PFSK-1 (cell line): ENCODE measurements around the genes PHEX, APOO and POLA1.

- RRBS: no CpG with 5 or more reads among the region's 6 CpGs
Observed at GRCh38 chrX:20252076-20252972, 14.4 kb downstream of the RPS6KA3 start.

DNA sequence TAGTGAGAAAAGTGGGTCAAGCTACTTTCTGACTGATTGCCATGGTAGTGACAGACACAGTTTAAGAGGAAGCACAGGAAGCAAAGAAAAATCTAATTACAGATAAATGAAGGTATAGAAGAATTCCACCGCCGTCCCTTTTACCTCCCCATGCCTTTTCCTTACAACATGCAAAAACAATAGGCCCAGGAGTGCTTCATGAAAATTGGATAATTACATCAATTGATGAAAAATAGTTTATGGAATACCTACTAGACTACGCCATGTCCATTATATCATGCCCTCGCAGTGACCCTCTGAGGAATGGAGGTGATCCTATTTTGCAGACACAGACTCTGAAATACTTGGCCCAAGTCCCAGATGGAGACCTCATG, 15.8 kb downstream of the SMPX start:
- RRBS: no CpG with 5 or more reads among the region's 4 CpGs

DNA sequence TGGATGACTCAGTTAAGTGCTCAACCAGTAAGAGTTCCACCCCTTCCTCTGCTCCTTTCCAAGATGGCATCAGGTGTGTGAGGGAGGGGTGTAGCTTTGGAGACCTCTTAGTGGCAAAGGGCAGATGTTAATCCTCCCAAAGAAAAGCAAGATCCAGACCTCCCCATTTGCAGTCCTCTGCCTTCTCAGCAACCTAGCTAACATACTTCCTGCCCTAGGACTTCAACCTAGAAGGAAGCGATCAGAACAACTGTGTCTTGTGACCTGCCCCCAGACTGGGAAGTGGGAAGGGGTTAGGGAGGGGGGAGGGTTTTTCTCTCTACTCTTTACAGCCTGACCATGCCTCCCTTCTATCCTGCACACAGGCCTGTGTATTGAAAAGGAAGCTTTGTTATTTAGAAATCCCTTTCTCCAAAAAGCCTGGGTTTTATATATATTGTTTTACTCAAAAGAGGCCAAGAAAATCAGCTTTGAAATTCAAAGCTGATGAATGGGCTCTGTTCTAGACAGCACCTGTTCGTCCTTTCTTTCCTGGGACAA, 35.3 kb upstream of the SMS start:
- RRBS: no CpG with 5 or more reads among the region's 2 CpGs

DNA sequence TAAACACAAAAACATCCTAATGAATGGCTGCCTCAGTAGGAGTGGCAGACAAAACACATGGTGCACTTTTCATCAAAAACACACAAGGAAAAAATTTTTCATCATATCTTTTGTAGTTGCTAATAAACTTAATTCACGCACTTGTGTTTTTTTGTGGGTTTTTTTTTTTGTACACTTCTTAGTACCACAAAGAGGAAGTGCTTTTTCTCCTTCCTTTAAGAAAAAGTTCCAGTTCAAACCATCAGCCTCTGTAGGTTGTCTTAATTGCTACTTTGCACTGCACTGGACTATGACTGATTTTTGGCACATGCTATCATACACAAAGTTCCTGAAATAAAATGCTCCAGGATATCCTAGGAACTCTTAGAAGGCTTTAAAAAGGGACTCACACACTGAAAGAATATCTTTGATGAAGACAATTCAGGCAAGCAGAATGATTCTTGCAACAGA, at the start of gene PHEX:
TSS of gene PHEX (plus strand) at position 263 of the 450 bp plus-strand sequence.
- RRBS: no CpG with 5 or more reads among the region's 1 CpG

GRCh38 chrX:22147285-22147598, 115.1 kb downstream of the PHEX start:
- RRBS: no CpG with 5 or more reads among the region's 1 CpG

DNA sequence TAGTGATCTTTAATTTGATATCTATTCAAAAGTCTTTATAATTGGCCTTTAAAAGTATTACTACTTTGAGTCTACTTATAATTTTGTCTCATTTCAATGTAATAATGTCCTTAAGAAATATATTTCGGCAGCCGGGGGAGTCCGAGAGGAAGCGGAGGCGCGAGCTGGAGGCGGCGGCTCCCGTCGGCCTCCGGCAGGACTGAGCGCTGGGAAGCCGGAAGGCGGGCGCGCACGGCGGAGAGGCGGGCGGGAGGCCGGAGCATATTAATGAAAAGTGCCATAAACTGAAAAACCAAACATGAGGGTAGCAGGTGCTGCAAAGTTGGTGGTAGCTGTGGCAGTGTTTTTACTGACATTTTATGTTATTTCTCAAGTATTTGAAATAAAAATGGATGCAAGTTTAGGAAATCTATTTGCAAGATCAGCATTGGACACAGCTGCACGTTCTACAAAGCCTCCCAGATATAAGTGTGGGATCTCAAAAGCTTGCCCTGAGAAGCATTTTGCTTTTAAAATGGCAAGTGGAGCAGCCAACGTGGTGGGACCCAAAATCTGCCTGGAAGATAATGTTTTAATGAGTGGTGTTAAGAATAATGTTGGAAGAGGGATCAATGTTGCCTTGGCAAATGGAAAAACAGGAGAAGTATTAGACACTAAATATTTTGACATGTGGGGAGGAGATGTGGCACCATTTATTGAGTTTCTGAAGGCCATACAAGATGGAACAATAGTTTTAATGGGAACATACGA, 75.9 kb downstream of the DDX53 start:
- RRBS: no CpG with 5 or more reads among the region's 24 CpGs

DNA sequence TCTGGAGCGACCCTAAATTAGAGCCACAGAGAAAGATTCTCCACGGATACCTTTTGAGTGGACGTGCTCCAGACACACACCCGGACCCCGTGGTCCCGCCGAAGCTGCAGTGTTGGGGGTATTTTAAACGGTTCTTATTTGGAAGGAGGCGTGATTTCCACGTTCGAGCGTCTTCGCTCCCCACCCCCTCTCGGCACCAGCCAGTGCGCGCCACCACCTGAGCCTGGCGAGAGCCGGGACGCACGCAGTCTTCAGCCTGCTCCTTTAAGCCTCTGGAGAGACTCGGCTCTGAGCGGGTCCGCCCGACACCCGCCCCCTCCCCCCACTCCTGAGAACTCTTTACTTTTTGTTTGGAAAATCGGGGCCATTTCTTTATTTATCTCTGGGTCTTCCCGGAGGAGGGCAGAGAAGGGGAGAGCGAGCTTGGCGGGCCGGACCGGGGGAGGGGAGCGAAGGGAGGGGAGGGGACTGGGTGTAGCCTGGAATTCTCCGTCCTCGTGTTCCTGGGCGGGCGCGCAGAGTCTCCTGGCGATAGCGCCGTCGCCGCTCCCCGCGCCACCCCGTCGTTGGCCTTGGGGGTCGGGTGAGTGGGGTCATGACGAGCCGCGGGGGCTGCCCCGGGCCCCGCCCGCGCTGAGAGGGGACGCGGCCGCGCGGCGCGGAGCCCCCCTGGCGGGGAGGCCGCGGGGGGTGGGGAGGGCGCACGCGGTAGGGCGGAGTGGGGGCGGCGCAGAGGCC, 601 bp upstream of the PTCHD1 start:
- RRBS: 11% methylated on average over 3 of the region's 70 CpGs

DNA sequence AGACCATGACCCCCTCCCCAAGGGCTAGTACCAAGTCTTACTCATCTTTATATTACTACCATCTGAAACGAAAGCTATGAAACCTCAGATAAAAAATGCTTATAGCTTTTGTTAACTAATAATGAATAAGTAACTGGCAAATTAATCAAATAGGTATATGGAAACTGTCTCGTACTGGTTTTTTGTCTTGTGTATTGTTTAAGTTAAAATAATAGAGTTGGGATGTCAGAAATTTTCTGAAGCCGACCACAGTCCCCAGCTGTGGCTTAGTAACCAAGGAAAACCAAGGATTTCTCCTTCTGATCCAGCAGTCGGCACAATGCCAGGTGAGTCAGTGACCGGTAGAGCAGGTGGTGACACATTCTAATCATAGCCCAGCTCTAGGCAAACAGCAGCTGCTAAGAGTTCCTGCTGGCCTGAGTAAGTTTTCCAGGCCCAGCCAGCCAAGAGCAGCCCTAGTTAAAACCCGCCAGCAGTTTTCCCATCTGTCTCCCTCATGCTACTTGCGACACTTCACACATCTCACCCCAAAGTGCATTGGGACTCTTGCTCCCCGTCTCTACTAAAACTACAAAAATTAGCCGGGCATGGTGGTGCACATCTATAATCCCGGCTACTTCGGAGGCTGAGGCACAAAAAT, 163.2 kb upstream of the PRDX4 start:
- RRBS: no CpG with 5 or more reads among the region's 11 CpGs

DNA sequence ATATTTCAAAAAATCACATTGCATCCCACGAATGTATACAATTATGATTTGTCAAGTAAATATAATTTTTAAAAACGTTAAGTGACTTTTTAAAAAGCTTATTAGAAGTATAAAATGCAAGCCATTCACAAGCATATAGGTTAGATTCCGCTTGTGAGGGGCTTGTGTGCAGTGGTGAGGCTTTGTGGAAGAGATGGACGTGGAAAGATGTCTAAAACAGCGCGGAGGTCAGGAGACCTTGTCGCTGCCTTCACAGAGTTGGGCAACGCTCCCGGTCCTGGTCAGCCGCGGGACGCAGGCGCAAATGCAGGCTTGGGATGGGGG, 261 bp upstream of the PRDX4 start:
- RRBS: 3% methylated on average over 5 of the region's 13 CpGs

DNA sequence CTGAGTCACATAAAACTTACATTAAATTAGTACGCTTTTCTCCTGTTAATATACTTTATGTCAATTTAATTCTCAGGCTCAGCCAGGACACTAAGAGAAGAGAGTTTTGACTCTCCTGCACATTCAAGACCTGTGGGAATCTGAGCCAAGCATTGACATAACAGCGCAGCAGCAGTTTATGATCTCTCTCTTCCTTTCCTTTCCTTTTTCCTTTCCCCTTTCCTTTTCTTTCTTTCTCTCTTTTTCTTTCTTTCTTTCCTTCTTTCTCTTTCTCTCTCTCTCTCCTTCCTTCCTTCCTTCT, 21.5 kb downstream of the SAT1 start:
- RRBS: no CpG with 5 or more reads among the region's 2 CpGs

GRCh38 chrX:23844733-23845203, 61.8 kb downstream of the SAT1 start:
- RRBS: no CpG with 5 or more reads among the region's 3 CpGs

- RRBS: under 1% methylated on average over 34 of the region's 95 CpGs
Observed at GRCh38 chrX:23907060-23908251, at the start of gene APOO. TSS of gene APOO (minus strand) at chrX:23907938.

DNA sequence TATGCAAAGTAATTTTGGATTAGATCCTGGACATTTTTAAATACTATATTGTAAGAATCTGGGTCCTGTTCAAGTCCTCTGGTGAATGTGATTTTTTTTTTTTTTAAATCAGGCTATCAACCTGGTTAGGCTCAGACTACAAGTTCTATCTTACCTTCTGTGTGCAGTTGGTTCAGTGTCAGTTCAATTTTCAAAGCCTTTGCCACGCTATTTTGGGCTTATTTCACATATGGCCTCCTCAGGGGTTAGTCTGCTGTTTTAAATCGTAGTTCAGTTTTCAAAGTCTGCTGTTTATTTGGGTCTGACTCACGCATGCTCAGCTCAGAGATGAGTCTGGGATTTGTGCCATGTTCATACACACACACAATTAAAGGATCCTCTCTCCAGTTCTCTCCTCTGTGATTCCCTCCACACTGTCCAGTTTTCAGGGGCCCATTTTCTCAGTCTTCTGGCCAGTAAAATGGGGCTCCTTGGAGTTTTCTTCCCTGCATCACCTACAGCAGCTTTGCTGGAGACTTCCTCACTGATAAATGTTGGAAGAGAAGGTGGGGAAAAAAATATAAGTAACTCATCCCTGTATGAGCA, 32.3 kb upstream of the ZFX start:
- RRBS: no CpG with 5 or more reads among the region's 3 CpGs

DNA sequence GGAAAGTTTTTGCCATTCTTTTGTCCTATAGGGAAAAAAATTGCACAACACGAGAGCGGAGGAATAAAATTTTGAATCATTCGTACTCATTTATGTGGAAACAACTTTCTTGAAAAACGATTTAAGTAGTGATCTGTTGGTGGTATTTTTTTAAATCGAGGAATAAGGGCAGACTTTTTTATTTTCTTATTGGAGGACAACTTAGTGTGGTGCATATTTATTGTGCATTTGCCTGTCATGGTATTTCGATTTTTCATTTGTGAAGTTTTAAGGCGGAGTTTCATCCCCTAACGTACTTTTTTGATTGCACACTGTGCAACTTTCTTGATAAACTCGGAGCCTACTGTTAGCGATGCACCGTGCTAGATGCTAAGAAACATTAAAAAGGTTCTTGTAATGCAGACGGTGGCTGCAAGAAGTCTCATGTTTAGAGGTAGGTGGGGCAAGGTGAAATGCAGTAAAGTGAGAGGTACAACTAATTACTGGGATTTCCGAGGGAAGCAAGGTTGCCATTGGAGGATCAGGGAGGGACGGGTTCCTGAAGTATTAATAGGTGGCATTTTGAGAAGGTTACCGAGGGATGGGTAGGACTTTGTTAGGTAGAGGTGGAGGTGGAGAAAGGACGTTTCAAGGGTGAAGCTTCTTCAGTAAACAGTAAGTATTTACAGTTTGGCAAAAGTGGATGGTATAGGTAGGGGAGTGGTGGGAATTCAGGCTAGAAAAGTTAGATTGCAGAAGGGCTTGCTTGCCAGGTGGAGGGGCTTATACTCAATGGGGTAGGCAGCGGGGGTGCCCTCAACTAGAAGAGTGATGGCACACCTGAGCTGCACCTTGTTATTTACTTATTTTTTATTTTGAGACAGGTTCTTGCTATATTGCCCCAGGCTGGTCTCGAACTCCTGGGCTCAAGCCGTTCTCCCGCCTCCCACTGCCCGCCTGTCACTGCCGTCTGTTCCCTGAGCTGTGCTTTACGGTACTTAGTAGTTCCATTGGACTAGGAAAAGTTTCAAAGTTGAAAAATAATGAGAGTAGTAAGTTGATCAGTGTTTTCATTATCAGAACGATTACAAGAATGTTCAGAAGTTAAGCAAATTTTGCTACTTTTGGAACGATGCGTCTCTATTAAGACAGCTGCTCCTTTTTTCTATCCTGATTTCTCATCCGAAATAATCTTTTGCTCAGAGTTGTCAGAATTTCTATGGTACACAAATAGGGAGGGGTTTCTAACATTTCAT, 1.7 kb downstream of the ZFX start:
- RRBS: no CpG with 5 or more reads among the region's 27 CpGs

- RRBS: no CpG with 5 or more reads among the region's 1 CpG
Observed at GRCh38 chrX:24426381-24426731, 38.7 kb upstream of the PDK3 start.

- RRBS: no CpG with 5 or more reads among the region's 13 CpGs
Observed at GRCh38 chrX:24645837-24646476, 1.2 kb downstream of the PCYT1B start.

GRCh38 chrX:24693230-24694458, at the start of gene POLA1:
TSS of gene POLA1 (plus strand) at chrX:24693918.
- RRBS: under 1% methylated on average over 24 of the region's 80 CpGs

DNA sequence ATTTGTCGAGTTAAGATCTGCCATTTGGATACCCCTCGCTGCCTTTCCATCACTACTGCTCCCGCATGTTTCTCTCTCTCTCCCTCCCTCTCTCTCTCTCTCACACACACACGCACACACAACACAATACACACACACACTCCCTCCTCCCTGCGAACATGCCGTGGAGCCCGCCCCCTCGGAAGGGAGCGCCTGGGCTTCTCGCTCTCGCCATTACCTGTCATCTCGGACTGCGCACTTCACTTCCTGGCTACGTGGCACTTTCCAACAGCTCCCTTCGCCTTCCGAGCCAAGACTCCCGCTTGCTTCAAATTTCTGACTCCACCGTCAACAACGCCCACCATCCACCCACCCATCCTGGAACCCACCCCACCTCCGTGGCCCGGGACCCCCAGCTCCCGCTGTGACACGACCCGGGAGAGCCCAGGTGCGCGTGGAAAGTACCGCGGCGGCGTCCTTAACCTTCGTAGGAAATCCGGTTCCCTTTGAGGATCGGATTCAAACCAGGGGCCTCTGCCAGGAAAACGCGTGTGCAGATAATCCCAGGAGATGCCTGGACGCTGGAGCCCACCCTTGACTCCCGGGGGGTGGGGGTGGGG, 12.6 kb downstream of the ARX start:
- RRBS: 82% methylated on average over 12 of the region's 37 CpGs

DNA sequence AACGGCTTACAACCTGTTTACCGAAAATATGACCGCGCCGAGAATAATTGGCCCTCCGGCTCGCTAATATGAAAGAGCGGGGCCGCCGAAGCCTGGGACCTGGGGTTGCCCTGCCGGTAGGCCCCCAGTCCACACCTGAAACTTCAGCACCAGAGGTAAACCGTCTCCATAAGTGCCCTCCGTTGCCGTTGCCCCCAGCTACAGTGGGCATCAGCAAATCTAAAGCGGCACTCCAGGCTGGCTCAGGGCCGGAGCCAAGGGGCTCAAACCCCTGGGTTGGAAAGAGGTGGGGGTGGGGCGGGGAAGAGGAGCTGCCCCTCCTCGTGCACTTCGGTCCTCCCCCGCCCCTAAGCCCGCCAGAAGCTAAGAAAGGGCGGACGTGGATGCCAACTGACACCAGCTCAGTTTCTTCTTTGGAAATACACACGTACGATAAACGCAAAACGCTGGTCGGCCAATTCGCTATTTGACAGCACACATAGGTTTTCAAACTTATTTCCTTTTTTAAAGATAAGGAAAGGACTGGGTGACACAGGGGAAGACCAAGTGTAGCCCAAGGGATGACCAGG, 4.6 kb downstream of the ARX start:
- RRBS: 73% methylated on average over 6 of the region's 29 CpGs